ENCODE measurements around a stretch of chr22.

- PRO-cap: no peak
These were observed 13.8 kb downstream of the TOB2 start for GRCh38 chr22:41432507-41433496.

DNA sequence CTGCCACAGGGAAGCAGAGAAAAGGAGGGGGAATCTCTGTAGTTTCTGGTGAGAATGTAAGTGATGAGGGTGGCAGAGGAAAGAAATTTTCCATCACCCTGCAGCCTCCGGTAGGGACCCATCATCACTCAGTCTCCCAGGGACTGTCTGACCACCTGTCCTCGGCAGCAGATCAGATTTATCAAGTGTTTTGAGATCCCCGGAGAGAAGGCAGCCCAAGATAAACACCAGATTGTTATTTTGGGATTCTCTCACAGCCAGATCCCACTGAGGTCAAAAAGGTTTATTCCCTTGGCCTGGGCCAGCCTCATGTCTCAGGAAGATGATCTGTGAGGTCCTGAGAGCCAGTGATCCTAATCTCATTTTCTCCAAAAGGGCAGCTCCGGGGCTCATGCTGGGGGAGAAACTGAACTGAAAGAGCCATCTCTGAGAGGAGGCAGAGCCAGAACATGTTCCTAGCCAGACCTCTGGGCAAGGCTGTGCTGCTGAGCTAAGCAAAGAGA, 7.8 kb downstream of the TOB2 start:
- PRO-cap: no peak

- PRO-cap: bidirectional peak, plus-strand start at chr22:41448683, minus-strand start at chr22:41448368
These were observed 1.8 kb upstream of the TOB2 start for GRCh38 chr22:41448235-41448978.

- PRO-cap: no peak
These were observed 386 bp downstream of the PHF5A start for GRCh38 chr22:41468046-41468566.

DNA sequence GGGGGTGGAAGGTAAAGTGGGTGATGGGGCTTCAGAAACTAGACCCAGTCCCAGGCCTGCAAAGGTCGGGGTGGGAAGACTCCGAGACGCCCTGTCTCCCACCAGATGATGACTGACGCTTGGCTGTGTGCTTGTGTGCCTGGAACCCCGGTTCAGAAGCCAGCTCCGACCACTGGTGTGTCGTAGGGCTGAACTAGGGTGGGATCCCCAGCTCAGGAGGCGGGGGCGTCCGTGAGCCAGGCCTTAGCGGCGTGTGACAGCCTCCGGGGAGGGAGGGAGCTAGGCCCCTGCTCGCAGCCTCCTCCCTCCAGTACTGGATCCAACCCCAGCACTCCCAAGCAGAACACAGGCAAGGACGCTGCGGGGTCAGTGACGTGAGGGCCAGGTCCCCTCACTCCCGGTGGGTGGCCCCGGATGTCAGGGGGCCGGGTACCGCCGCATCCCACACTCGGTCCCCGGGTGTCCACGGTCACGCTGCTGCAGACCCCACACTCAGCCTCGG, 423 bp downstream of the PMM1 start:
- PRO-cap: no peak

GRCh38 chr22:41693867-41694862, 5.1 kb upstream of the MEI1 start:
- PRO-cap: no peak

DNA sequence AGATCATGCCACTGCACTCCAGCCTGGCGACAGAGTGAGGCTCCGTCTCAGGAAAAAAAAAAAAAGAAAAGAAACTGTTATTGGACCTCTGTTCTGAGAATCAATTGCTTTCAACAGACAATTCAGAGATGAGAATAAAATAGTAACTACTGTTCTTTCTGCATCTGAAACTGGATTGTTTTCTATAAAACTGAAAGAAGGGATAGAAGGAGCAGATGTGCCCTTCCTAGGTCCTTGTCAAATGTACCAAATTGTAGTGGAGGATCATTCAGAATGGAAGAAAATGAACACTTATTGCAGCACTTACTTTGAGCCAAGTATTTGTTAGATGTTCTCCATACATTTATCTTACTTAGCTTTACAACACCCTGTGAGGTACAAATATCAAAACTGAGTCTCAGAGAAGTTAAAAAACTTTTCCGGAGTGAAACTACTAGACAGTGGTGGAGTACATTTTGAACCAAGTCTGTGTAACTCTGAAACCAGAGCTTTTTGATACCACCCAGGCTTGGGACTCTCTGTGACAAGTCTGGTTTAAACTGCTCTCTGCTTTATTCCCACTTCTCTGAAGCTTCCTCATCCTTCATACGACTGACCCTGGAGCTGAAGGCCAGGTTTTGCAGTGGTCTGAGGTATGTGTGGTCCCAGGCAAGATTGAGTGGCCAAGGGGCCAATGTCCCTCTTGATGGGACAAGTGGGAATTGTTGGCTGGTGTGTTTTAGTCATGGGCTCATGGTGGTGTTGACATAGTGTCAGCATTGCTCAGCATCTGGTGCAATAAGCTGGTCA, 48.3 kb upstream of the CCDC134 start:
- PRO-cap: no peak

- PRO-cap: no peak
These were observed 35.6 kb downstream of the SREBF2 start for GRCh38 chr22:41868465-41868969.

GRCh38 chr22:41933799-41934259, 7.2 kb upstream of the TNFRSF13C start:
- PRO-cap: no peak

- PRO-cap: no peak
These were observed 8.2 kb upstream of the TNFRSF13C start for GRCh38 chr22:41934687-41935400.

GRCh38 chr22:41940598-41941774, 6.0 kb downstream of the CENPM start:
- PRO-cap: no peak

- PRO-cap: no peak
These were observed 3.3 kb downstream of the CENPM start for GRCh38 chr22:41943607-41944158.

- PRO-cap: no peak
These were observed 14.2 kb downstream of the SEPTIN3 start for GRCh38 chr22:41983314-41983967.

DNA sequence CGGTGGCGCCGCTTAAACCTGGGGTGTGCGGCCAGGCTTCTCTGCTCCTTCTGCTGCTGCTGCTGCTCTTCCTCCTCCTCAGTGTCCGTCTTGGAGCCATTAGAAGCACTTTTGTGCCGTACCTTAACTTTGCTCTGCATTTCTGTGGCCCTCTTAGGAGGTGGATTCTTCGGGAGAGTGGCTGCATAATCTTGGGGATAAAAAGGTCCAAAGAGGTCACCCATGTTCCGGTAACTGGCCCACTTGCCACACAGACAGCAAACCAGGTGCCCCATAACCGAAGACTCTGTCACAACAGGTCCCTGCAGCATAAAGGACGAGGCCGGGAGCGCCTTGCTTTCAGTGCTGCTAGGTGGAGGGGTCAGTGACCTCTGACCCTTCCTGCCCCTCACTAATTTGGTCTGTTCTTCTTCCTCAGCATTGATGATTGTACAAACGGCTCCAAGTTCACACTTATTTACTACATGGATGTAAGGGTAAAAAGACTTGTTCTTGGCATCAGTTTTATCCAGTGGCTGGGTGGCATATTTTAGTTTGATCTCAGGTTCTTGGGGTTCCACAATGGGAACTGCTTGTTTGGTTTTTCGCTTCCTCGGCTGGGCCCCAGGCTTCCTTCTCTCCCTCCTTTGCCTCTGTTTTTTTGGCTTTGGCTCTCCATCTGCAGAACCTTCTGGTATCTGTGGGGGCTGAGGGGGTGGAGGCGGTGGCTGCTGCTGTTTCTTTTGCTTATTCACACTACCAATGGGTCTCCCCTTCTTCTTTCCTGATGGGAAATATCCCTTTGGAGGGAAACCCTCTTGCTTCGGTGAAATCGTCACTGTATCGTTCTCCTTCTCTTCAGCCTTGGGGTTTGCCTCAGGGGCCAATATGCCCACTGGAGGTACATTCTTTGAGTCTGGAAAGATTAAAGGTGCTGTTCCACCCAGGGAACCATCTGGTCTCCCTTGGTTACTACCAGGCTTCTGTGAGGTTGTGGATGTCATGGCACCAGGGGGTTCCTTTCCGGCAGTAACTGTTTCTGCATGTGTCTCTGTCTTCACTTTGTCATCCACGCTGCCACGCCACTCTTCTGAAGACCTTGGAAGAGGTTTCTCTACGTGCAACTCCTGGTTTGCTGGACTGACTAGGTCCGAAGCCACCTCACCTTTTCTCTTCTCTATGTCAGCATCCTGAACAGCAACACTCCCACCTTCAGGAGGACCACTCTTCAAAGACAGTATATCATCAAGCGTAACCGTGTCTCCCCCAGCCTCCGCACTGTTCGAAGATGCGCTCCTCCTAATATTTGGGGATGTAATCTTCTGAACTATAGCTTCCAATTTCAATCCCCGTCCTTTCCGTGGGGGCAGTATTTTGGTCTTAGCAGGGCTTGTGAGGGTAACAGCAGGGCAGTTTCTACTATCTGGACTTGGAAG, 60.0 kb downstream of the TCF20 start:
- PRO-cap: no peak

DNA sequence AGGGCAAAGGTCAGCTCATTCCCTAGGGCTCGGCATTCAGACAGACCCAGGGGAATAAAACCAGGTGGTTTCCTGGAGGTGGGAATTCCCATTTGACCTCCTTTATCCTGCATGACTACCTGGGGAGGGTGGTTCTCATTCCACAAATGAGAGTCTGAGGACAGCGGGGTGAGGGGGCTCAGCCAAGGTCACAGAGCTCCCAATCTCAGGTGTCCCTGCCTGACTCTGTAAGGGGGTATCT, 22.8 kb upstream of the TCF20 start:
- PRO-cap: no peak

GRCh38 chr22:42364487-42365016, 67.7 kb downstream of the NFAM1 start:
- PRO-cap: no peak

DNA sequence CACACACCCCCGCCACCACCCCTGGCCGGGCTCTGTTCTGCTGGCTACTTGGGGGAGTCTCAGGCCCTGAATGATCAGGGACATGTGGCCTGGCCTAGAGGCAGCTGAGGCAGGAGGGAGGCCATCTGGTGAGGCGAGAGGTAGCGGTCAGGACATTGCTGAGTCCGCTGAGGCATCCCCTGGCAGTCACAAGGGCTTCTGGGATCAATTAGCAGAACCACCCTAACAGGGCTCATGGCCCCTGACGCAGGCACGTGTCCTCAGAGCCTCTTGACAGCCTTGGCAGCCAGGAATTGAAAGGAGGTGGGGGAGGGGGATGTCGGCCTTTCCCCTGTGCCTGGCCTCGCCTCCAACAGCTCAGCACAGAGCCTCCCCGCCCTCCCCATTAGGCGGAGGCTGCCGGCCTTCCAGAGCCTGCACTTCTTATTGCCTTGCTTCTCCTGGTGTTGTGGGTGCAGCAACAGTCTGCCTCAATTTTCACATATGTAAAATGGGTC, 55.5 kb downstream of the NFAM1 start:
- PRO-cap: no peak

DNA sequence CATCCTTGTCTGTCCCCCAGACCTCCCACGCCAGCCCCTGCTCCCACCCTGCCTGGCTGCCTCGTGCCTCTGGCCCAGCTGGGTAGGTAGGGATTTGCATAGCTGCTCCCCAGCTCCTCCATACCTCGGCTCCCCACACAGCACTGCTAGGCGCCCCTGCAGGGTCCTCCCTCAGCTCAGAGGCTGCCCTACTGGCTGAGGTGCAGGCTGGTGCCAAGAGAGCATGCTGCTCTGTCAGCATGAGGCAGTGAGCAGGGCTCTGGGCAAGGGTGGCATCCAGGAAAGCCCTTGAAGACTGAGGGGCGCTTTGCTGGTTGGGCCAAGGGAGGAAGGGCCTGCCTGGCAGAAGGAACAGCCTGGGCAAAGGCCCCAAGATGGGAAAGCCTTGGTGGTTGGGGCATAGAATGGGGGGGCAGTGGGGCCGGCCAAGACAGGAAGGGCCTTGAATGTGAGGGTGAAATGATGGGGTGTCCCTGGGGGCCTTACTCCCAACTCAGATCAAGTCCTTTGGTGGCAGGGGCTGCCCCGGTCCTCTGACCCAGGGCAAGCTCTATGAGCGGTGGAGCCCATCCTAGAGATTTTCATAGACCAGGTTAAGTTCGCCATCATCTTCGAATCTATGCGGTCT, 47.5 kb downstream of the NFAM1 start:
- PRO-cap: no peak

GRCh38 chr22:42396462-42397196, 35.6 kb downstream of the NFAM1 start:
- PRO-cap: no peak

- PRO-cap: no peak
These were observed 13.5 kb downstream of the NFAM1 start for GRCh38 chr22:42418675-42419123.

Measured in Metastatic Pancreatic Carcinoma in the Ovary (tissue), 1 donor.